ENCODE results near the genes TRIM43B, ASTL, STARD7 and LMAN2L.

DNA sequence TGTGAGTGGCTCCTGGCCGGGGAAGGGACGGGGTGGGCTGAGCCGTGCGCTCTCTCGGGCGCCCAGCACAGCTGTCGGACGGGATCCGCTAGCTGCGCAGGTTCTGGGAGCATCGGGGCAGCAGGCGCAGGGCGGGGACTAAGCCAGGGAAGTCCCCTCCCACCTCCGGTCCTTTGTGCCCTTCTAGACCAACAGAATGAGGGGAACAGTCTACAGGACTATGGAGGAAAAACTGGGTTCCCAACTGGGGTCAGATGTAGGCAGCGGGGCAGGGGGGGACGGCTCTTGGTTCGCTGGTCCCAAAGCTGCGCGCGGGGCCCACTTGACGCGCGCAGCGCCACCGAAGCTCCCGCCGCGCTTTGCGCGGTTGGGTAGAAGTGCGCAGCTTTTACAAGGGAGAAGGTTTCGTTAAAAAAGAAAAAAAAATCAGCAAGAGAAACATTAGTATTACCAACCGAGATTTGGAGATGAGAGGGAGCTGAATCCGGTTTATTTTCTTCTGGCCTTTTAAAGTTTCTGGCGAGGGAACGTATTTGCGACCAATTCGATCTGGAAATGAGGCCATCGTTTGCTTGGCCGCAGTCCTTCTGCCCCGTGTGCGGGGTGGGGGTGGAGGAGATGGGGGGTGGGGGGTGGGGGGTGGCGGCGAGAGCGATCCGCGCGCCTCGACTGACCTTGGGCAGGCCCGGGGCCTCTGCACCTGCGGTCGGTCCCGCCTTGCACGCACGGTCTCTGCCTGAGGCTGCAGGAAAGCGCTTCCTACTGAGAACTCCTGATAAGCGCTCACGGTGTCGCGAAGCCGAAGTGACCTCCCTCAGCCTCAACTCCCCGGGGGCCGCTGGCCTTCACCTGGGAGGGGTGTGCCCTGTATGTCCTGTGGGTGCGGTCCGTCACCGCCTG lies 627 bp downstream of the MAL start:
- RRBS = 63% methylated on average over 5 of the region's 66 CpGs

DNA sequence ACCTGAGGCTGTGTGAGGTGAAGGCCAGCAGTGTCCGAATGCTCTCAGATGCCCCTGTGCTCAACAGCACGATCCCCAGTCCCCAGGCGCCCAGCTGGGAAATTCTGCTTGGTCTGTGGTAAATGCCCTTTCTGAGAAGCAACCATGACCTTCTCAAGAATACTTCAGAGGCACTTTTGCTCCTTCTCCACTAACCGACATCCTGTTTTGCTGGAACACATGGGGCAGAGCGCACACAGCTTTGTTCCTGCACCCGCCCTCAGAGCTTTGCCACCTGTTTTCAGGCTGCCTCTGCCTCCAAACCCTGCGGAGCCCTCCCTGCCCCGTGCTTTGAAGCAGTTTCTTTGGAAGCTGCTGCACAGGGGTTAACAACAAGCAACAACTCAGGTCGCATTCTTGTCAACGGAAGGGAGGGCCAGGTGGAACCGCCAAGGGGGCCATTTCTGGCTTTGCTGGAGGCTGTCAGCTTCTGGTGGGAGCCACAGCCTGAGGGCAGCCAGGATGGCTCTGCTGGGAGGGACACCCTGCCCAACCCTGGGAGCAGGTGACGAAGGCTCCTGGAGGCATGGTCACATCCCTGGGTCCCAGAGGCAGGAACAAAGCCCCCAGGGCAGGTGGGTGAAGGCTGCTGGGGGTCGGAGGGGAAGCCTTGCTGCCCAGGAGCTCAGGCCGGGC lies 46.9 kb downstream of the MRPS5 start:
- RRBS = 3% methylated on average over 1 of the region's 14 CpGs

- RRBS = 34% methylated on average over 2 of the region's 11 CpGs
These were observed 17.8 kb upstream of the FAHD2A start for GRCh38 chr2:95384599-95385302.

DNA sequence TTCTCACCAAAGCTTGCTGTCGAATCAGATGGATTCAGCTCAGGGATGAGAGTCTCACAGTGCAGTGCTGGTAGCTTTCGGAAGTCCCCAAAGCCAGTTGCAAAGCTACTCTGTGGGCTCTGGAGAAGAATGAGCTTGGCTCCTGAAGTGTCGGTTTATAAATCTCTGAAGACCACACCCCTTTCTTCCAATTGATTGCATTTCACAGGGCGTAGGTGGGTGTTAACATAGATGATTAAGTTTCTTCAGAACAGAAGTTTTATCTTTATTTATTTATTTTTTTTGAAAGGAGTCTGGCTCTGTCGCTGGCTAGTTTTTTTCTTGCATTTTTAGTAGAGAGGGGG lies at the start of gene TRIM43B:
Gene TRIM43B (minus strand): TSS at position 131 of the 344 bp plus-strand sequence.
- RRBS = no CpG with 5 or more reads among the region's 5 CpGs

DNA sequence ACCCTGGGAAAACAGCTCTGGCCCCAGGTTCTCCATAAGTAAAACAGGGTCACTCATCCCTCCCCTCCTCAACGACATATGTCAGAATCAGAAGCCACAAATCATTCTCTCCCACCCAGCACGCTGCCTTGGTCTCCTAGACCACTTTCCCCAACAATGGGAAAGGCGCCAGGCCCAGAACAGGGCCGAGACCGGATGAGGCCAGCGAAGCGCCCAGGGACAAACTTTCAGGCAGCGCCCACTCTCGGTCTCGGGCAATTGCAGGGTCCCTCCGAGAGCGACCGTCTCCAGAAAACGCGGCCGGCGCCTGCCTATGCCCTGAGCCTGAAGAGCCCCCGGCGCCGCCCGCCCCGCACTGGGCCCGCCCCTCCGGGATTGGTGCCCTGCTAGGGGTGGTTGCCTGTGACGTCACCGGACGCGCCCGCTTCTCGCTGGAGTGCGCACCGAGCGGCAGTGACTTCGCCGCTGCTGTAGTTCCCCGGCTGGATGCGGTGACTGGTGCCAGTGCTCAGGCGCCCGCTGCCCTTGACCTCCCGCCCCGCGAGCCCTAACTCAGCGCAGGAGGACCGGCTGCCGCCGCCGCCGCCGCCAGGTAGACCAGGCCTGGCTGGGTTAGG lies 18.6 kb upstream of the ANKRD36C start:
- RRBS = 1% methylated on average over 7 of the region's 49 CpGs

GRCh38 chr2:96090891-96091536 lies 25.4 kb downstream of the ADRA2B start:
- RRBS = no CpG with 5 or more reads among the region's 9 CpGs

DNA sequence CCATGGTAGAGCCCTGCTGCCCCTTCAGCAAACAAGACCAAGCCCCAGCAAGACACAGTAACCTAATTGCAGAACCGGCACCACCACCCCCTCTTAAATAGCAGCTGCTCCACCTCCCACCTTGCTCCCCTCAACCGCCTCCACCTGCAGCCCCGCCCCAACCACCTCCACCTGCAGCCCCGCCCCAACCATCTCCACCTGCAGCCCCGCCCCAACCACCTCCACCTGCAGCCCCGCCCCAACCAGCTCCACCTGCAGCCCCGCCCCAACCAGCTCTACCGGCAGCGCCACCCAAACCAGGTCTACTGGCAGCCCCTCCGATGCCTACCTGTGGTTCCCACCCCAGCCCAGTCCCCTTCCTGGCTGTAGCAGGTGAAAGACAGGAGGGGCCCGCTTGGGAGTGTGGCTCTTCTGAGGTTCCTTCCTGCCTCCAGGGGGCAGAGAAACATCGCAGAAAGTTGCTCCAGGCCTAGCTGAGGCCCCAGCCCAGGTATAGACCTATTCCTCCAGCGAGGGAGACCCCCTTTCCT lies at the start of gene ASTL:
Gene ASTL (minus strand): TSS at position 70 of the 530 bp plus-strand sequence.
- RRBS = no CpG with 5 or more reads among the region's 13 CpGs

DNA sequence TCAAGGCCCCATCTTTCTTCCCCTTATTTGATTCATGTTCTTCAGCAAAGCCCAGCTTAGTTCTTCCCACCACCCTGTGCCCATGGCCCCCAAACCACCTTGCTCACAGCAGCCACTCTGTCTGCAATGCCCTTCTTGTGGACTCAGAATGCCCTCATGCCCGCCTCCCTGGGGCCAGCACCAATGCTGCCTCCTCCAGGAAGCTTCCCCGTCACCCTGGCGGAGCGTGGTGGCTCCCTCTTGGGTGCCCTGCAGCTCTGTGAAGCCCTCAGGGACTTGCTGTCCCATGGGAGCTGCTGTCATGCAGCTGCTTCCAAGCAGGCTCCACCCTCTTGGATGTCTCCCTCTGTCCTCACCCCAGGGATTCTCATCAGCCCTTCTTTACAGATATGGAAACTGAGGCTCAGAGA lies 11.7 kb upstream of the DUSP2 start:
- RRBS = no CpG with 5 or more reads among the region's 4 CpGs

- RRBS = 2% methylated on average over 21 of the region's 101 CpGs
These were observed at the start of gene STARD7 for GRCh38 chr2:96207734-96208891. Gene STARD7 (minus strand): TSS chr2:96208827.

GRCh38 chr2:96240250-96240873 lies 25.4 kb downstream of the TMEM127 start:
- RRBS = no CpG with 5 or more reads among the region's 8 CpGs

DNA sequence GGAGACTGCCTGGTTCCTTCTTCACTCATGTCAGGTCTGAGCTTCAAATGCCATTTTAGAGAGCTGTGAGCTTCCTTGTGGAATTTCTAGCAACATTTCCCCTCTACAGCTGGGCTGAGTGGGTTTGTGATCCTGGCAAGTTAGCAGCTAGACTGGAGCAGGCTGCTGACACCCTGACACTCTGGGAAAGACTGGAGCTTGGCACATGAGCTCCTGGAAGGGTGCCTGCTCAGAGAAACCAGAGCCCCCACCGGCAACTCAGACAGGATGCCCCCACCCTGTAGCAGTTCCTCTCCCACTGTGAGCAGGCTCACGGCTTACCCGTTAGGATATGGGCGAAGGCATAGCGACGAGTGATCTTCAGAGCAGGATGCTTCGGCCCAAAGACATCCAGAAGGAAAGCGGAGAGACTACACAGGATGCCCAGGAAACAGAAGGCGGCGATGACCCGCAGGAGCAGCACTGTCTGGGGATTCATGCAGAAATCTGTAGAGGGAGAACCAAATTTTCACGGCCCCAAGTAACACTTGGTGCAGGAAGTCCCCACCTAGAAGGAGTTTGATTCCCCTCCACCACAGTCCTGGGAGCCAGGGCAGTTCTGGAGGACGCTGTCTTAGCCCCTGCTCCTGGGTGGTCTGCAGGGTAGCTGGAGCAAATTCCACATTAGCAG lies 11.2 kb downstream of the TMEM127 start:
- RRBS = no CpG with 5 or more reads among the region's 13 CpGs

DNA sequence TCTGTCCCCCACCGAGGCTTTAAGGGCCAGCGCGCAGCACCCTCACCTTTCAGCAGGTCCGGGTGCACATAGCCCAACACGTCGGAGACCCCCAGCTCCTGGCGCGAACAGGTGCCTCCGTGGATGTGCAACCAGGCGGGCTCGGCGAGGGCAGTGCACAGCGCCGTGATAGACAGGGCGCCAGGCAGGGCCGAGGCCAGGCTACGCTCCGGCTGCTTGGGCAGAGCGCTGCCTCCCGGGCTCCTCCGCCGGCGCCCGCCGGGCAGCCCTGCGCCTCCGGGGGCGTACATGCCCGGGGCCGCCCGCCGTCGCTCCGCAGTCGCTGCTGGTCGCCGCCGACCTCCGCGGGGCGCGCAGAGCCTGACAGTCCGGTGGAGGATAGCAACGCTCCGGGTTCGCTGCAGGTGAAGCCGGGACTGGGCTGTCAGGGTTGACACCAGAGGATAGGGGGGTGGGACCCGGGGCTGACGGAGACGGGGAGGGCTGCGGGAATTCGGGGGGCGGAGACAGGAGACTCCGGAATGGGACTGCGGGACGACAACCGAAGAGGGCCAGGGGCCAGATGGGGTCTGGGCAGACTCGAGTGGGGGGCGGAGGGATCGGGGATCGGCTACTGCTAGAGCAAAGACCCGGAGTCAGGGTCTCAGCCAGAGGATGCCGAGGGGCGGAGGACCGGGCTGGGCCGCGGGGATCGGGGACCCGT lies 554 bp downstream of the TMEM127 start:
- RRBS = 3% methylated on average over 29 of the region's 69 CpGs

- RRBS = no CpG with 5 or more reads among the region's 2 CpGs
These were observed 9.1 kb downstream of the CIAO1 start for GRCh38 chr2:96275239-96275507.

DNA sequence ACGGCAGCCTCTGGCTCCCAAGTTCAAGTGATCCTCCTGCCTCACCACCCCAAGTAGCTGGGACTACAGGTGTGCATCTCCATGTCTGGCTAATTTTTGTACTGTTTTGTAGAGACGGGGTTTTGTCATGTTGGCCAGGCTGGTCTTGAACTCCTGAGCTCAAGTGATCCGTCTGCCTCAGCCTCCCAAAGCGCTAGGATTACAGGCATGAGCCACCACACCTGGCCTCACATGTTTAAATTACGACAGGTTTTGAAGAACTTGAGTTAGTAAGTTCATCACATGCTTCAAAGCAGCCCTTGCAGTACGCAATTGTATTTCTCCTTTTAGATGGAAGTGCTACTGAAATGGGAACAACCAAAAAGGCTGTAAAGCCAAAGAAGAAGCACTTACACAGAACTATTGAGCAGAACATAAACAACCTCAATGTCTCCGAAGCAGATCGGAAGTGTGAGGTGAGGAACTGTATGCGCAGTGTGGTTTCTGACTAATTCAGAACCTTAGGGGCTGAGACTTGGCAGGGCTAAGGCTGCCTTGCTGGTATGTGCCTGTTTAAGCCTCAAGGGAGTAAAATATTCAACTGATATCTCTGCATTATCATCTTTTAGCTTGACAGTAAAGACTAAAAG lies 8.3 kb downstream of the NCAPH start:
- RRBS = no CpG with 5 or more reads among the region's 9 CpGs

- RRBS = no CpG with 5 or more reads among the region's 35 CpGs
These were observed 19.2 kb downstream of the NEURL3 start for GRCh38 chr2:96485709-96486689.

GRCh38 chr2:96533251-96534200 lies 3.0 kb upstream of the ARID5A start:
- RRBS = no CpG with 5 or more reads among the region's 9 CpGs

GRCh38 chr2:96534543-96535752 lies 1.6 kb upstream of the ARID5A start:
- RRBS = no CpG with 5 or more reads among the region's 10 CpGs

- RRBS = no CpG with 5 or more reads among the region's 45 CpGs
These were observed at the start of gene LMAN2L for GRCh38 chr2:96739406-96740397. Gene LMAN2L (minus strand): TSS chr2:96740064.

DNA sequence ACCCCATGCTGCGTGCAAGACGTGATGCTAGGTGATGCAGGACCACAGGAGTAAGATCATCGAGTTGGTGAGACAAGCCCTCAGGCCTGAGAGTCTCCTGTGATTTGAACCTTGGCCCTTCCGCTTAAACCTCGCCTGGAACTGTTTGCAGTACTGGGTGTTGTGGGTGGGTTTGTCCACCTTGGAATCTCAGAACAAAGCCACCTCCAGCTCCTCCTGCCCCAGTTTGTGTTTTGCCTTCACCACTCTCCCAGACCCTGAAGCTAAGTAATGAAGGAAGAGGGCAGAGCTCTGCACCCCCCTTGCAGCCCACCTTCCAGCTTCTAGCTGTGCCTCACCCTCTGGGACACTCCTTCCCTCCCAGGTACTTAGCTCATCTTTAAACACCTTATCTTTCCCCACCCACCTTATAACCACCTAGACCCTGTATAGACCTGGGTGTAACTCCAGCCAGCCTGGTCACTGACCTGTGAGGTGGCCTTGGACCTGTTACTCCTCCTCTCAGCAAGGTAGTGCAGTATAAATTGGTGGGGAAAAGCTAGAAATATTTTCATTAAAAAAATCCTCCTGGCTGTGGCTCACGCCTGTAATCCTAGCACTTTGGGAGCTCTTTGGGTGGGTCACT lies 6.6 kb downstream of the CNNM4 start:
- RRBS = no CpG with 5 or more reads among the region's 6 CpGs

DNA sequence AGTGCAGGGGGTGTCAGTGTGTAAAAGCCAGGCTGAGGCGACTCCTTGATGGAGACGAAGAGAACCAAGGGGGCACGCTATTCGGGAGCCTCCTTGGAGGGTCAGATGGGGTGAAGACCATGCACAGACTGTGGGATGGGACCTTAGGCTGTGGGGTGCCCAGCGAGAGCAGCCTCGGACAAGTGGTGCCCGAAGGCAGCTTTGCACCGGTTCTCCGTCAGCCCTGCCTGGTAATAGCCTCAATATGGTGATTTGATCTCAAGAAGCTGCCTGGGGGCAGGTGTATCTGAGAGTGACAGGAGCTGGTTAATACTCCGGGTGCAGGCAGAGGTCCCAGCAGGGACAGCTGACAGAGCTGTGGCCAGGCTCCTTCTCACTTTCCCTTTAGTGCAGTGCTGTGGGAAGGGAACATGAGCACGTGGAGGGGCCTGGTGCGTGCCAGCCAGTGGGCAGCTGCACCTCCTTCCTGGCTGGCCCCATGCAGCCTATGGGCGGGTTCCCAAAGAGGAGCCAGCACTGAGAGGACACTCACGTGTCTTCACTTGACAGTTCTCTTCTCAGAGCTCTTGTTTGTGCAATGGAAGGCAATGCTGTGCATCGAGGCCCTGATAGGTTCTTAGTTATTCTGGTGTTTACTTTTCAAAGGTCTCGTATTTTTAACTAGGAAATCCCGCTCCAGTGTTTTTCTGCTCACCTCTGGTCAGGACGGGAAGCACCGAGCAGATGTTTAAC lies 9.1 kb downstream of the CNNM4 start:
- RRBS = 86% methylated on average over 1 of the region's 19 CpGs

Data from Jurkat, Clone E6-1 (cell line).